ENCODE measurements around a stretch of chr2.

- RRBS = no CpG with 5 or more reads among the region's 8 CpGs
These were observed 21.9 kb downstream of the TMEM177 start for GRCh38 chr2:119700792-119701455.

DNA sequence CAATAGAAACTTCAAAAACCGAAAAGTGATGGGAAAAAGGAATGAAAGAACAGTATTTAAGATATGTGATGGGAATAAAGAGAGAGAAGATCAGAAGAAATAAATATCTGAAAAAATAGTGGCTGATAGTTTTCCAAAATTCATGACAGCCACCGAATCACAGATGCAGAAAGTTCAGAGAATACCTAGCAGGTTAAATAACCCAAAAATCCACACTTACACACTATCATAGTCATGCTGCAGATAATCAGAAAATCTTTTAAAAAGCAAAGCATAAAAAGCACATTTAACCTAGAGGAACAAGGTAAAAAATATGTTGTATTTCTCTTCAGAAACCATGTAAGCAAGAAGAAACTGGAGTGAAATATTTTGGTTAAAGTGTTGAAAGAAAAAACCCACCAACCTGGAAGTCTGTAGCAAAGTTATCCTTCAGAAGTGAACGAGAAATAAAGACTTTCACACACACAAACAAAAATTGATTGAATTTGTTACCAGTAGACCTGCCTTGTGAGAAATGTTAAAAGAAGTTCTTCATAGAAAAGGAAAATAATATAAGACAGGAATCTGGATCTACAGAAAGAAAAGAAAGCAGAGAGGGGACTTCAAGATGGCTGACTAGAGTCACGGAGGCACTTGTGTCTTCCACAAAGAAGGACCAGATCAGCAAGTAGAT lies 110.8 kb upstream of the EPB41L5 start:
- RRBS = no CpG with 5 or more reads among the region's 4 CpGs

- RRBS = no CpG with 5 or more reads among the region's 7 CpGs
These were observed 83.2 kb upstream of the EPB41L5 start for GRCh38 chr2:119929222-119930503.

DNA sequence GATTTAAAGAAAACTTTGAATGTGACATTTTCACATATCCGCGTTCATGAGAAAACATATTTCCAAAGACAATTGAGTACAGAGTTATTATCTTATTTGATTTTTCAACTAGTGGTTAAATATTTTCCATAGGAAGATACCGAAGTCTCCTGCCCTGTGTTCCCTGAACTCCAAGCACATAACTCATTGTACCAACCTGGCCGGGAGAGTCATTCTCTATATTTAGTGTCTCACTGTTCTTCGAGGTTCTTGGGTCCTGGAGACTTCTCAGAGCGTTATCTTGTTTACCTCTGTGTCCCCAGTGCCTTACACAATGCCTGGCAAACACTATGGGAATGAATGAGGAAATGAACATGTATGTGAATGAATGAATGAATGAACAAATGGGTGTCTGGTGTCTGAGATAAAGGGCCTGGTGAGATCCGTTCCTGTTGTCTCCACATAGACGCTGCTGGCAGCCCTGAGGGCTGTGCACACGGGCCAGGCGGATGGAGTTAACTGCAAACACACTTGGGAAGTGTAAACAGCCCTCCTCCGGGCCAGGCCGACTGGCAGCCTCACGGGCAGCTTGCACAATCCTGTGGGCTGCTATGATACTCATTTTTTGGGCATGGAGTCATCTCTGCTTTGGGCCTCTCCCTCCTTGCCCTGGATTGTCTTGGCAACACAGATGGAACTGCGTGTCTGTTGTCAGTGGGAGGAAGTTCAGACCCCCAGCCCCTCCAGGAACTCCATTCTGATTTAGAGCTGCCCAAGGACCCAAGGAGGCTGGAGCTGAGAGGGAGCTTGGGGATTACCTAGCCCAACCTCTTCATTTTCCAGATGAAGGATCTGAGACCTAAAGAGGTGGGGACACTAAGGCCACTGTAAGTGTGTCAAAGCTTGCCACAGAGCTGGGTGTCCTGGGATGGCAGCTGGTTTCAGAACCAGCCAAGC lies 124.3 kb downstream of the INHBB start:
- RRBS = no CpG with 5 or more reads among the region's 14 CpGs

- RRBS = no CpG with 5 or more reads among the region's 5 CpGs
These were observed 190.9 kb downstream of the INHBB start for GRCh38 chr2:120536926-120537179.

- RRBS = no CpG with 5 or more reads among the region's 7 CpGs
These were observed 127.9 kb downstream of the GLI2 start for GRCh38 chr2:120863542-120864042.

- RRBS = 36% methylated on average over 11 of the region's 50 CpGs
These were observed 131.7 kb downstream of the GLI2 start for GRCh38 chr2:120867018-120868018.

- RRBS = 98% methylated on average over 6 of the region's 15 CpGs
These were observed 198.4 kb downstream of the GLI2 start for GRCh38 chr2:120933964-120934561.

- RRBS = no CpG with 5 or more reads among the region's 10 CpGs
These were observed 98.8 kb downstream of the TFCP2L1 start for GRCh38 chr2:121186178-121186621.

- RRBS = no CpG with 5 or more reads among the region's 9 CpGs
These were observed 81.3 kb downstream of the TFCP2L1 start for GRCh38 chr2:121203637-121204225.

DNA sequence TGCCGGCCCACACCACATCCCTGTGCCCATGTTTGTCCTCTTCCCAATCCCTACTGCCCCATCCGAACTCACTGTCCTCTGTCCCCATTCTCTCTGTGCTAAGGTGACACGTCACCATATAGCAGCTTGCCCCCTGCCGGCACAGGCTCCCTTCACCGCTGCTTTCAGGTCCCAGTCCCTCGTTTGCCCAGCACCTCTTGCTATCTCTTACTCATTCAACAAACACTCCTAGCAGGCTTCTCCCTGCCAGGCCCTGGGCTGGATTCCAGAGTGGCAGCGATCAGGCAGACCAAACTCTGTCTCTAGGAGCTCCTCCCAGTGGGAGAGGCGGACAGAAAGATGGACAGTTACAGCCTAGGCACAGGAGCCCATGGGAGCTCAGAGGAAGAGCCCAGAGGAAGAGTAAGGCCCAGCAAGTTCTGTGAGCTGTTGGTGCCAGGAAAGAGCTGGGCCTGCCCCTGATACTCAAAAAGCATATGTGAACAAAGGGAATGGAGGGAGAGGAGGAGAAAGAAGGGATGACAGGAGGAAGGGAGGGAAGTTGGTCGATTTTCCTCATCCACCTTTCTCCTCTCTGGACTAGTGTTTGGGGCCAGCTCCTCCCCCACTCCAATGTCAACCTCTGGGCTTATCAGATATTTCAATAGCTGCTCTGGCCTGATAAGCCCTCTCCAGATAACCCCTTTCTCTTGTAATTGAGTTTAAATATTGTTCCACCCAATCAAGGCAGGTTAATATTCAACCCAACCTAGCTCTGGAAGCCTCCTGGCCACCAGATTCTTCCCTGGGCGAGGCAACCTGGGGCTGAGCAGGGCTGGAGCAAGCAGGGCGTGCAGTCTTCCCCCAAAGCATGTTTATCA lies 74.1 kb downstream of the TFCP2L1 start:
- RRBS = no CpG with 5 or more reads among the region's 11 CpGs

- RRBS = no CpG with 5 or more reads among the region's 8 CpGs
These were observed 73.3 kb downstream of the TFCP2L1 start for GRCh38 chr2:121211620-121212100.

- RRBS = no CpG with 5 or more reads among the region's 4 CpGs
These were observed 152.6 kb upstream of the TFCP2L1 start for GRCh38 chr2:121437480-121438044.

- RRBS = no CpG with 5 or more reads among the region's 12 CpGs
These were observed 29.3 kb downstream of the NIFK start for GRCh38 chr2:121707256-121707872.

GRCh38 chr2:121903005-121903546 lies 147.6 kb downstream of the TSN start:
- RRBS = 45% methylated on average over 6 of the region's 13 CpGs

DNA sequence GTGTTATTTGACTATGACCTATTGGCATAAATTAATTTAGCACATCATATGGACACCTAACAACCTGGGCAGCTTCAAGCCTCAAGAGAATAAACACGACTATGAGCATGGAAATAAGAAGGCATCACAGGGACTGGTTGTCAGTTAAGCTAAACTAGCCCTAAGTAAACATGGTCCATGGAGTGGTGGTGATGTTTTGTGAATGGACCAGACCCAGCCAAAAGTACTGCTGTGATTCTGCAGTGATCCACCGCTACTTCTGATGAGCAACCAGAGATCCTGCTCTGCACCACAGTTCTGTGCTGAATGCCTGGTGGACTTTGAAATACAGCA lies 960.7 kb upstream of the GYPC start:
- RRBS = no CpG with 5 or more reads among the region's 2 CpGs

GRCh38 chr2:127064484-127065554 lies 42.1 kb downstream of the BIN1 start:
- RRBS = 12% methylated on average over 11 of the region's 19 CpGs

DNA sequence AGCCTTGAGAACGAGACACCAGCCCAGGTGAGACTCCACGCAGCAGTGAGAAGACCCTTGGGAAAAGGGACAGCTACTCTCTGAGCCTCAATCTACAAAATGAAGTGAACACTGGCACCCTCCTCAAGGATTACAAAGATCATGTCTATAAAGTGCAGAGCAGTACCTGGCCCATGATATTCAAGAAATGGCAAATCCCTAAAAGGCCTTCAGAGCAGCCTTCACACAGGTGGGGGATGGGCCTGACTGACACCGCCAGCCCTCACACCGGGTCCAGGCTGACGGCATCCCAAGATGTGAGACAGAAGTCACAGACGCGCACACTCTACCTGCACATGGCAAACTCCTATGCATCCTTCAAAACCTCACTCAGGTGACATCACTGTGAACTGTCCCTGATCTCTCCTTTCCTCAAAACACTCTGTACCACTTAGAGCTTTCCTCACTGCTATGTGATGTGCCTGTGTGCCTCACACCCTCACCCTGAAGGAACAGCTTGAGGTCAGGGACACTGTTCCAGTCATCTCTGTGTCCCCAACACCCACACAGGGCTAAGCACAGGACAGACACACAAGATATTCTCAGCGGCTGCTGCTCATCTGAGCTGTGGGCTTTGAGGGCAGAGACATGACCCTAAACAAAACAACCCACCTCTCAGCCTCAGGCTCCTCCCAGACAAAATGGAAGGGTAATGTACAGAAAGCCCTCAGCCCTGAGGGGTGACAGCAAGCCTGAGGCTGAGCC lies 27.6 kb downstream of the BIN1 start:
- RRBS = no CpG with 5 or more reads among the region's 8 CpGs

DNA sequence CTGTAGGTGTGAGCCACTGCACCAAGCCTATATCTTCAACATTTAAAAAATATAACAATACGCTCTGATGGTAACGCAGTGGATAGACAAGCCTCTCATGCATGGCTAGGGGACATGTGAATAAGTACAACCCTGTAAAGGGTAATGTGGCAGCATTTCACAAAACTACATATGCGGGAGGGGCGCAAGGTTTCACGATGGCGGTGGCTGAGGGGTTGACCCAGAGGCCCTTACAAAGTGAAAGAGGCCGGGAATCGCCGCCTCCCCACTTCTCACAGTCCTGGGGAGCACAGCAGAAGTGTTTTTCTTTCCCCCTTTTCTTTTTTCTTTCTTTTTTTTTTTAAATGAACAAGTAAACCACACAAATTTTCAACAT lies 26.8 kb upstream of the CYP27C1 start:
- RRBS = no CpG with 5 or more reads among the region's 9 CpGs

DNA sequence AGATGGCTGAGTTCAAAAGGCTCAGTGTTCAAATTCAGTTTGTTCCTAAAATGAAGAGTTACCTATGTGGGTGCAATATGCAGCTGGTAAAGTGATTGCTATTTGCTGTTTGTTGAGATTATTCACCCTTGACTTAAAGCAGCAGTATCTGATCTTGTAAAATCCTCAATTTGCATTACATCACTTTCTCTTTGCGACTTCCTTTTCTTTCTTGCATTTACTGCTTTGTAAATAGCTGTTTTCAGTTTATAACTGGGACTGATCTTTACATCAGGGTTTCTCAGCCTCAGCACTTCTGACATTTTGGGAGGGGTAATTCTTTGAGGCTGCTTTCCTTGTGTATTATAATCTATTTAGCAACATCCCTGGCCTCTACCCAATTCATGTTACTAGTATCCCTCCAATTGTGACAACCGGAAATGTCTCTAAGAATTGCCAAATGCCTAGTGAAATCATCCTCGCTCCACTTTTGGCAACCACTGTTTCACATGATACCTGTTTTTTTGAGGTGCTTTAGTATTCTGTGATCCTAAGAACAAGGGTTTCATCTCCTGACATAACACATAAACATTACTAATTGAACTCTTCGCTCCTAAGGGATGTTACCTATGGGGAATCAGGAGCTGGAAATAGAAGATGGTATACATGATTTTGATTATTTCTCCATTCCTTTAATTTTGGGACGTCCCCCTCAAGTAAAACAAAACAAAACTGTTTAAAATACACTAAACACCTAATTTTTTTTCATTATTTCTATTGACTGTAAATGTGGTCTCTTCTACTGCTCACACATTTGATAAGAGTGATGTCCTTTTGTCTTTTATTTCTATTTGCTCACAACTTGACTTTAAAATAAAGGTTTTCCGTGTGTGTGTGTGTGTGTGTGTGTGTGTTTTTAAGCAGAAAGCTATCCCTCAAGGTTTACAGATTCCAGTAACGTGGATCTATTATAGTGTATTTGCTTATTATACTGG lies 12.3 kb upstream of the ERCC3 start:
- RRBS = no CpG with 5 or more reads among the region's 7 CpGs